Monocyte (primary cell): Measurements from ENCODE around the genes GIMAP2, NOS3, TMUB1 and AGAP3.

DNA sequence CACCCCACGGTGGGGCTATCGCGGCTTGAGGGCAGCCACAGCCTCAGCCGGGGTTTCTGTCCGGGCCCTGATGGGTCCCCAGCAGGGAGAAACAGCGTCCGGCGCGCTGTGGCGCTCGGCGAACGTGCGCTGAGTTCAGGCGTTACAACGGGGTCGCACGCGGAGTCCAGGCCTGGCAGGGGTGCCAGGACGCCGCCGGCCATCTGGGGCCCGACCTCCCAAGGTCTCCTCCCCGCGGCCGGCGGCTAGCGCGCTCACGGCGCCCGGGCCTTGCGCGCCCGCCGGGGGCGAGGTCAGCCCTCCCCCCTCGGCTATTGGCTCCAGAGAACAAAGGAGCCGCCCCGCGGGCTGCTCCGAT lies 307 bp upstream of the ZNF775 start:
- PRO-cap, 2 experiments: peak in 2 of 2 experiments; most common minus-strand start position 223 of the sequence (in 2)

DNA sequence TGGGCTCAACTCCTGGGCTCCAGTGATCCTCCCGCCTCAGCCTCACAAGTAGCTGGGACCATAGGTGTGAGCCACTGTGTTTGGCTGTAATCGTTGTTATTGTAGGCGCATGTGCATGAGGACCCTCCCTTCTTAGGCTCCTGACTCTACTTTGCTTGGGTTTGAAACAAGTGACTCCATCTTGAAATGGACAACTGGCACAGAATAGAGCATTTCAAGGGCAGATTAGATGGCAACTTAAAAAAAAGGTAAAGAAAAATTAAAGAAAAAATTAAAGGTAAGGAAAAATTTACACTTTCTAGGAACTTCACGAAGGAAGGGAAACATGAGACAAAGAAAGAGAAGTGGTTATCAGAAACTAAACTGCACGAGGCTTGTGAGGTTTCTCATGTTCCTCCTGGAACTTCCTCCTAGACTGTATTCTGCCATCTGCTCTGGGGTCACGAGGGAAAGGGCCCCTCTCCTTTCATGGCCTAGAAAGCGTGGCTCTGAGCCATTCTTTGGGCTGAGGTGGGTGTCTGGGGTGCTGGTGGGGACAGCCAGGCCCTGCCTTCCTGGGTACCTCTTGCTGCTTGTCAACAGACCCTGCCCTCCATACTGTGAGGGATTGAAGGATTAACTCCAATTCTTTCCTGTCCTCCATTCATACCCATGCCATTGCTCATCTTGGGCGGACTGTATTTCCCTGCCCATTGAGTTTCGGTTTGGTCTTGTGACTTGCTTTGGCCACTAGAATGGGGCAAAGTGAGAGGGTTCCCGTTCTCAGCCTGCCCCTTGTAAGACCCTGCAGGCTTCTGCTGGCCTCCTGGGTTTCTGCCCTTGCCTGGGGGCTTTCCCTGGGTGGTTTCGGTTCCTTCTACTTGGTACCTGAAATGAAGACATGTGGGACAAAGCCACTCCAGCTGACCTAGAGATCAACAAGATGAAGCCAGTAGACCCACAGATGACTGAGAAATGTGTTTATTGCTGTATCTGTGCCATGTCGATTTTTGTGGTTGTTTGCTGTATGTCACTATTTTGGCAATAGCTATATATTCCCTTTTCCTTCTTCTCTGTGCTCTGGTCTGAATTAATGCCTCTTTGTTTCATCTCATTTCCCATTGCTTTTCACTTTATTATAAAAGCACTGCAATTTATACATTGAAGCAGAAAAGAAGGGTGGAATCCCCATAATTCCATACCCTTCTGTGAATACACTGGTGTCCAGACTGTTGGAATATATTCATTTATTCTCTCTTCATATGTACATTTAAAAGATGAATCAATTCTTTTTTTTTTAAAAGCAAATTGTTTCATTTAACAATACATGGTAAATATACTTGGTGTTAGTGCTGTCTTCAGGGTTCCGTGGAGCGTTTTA lies 14.9 kb upstream of the GIMAP8 start:
- PRO-cap, 2 experiments: no peak in any of the 2 experiments

GRCh38 chr7:150477295-150478133 lies 27.1 kb downstream of the GIMAP8 start:
- PRO-cap, 2 experiments: no peak in any of the 2 experiments

GRCh38 chr7:150502578-150503067 lies 12.0 kb upstream of the GIMAP7 start:
- PRO-cap, 2 experiments: no peak in any of the 2 experiments

- PRO-cap, 2 experiments: no peak in any of the 2 experiments
Observed at GRCh38 chr7:150685434-150685996, at the start of gene GIMAP2. Gene GIMAP2 (plus strand): TSS chr7:150685706.

- PRO-cap, 2 experiments: no peak in any of the 2 experiments
Observed at GRCh38 chr7:150732000-150732389, 5.2 kb upstream of the GIMAP5 start.

- PRO-cap, 2 experiments: no peak in any of the 2 experiments
Observed at GRCh38 chr7:150743472-150744043, 6.3 kb downstream of the GIMAP5 start.

DNA sequence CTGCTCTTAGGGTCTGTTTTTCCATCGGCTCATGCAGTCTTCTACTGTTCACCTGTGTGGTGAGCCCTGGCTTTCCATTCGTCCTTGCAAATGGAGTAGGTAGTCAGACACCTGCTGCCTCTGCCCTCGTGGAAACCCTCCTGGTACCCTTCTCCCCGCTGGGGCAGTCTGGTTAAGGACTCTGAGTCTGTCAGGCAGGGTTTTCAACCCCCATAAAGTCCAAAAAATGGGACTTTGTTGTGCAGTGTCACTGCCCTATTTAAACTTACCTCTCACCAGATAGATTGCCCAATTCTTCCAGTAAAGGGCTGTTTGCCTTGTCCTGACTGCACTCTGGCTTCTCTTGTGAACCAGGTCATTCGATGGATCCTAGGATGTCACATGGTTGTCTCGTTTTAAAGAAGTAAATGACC lies 22.2 kb downstream of the TMEM176B start:
- PRO-cap, 2 experiments: no peak in any of the 2 experiments

- PRO-cap, 2 experiments: no peak in any of the 2 experiments
Observed at GRCh38 chr7:150780156-150780990, 19.8 kb downstream of the TMEM176B start.

- PRO-cap, 2 experiments: no peak in any of the 2 experiments
Observed at GRCh38 chr7:150781872-150782422, 18.2 kb downstream of the TMEM176B start.

DNA sequence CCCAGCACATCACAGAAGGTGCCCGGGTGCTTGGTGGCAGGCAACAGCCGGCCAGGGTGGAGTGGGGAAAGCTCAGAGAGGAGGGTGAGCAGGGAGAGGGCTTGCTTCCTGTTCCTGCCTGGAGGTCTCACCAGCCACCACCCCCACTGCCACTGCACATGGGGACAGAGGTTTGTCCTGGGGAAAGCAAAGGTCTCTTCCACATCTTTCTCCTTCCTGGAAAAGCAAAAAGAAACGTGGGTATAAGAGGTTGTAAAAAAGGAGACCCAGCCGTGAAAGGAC lies 320 bp downstream of the AOC1 start:
- PRO-cap, 2 experiments: no peak in any of the 2 experiments

DNA sequence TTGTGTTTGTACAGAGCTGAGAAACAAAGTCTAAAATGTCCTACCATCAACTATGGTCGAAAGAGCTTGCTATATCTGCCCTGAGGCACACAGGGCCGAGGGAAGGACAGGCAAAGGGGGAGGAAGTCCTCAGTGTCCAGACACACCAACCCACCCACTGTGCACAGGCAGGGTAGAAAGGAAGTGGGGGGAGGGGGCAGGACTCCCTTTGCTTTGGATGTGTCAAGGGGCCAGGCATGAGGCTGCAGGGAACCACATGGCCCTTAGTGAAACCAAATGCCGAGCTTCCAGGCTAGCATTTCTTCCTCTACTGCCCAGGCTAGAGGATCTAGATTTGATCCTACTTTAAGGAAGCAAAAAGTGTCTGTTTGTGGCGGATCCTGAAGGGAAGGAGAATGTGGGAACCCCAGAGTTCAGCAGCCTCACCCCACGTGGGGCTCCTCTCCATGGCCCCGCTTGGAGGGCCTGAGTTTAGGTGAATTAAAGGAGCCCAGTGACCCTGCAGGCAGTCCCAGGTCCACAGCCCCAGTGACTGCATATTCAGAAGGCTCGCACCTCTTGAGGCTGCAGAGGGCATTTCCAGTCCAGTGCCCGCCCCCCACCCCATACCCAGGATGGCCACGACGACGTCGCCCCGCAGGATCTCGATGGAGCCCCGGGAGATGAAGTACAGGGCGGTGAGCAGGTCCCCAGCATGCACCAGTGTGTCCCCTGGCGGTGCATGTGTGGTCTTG lies 28.4 kb downstream of the KCNH2 start:
- PRO-cap, 2 experiments: no peak in any of the 2 experiments

- PRO-cap, 2 experiments: no peak in any of the 2 experiments
Observed at GRCh38 chr7:150990524-150991391, at the start of gene NOS3. Gene NOS3 (plus strand): TSS chr7:150991017.

- PRO-cap, 2 experiments: no peak in any of the 2 experiments
Observed at GRCh38 chr7:150993248-150994022, 2.6 kb downstream of the NOS3 start.

- PRO-cap, 2 experiments: no peak in any of the 2 experiments
Observed at GRCh38 chr7:151008506-151009515, 15.5 kb downstream of the ATG9B start.

DNA sequence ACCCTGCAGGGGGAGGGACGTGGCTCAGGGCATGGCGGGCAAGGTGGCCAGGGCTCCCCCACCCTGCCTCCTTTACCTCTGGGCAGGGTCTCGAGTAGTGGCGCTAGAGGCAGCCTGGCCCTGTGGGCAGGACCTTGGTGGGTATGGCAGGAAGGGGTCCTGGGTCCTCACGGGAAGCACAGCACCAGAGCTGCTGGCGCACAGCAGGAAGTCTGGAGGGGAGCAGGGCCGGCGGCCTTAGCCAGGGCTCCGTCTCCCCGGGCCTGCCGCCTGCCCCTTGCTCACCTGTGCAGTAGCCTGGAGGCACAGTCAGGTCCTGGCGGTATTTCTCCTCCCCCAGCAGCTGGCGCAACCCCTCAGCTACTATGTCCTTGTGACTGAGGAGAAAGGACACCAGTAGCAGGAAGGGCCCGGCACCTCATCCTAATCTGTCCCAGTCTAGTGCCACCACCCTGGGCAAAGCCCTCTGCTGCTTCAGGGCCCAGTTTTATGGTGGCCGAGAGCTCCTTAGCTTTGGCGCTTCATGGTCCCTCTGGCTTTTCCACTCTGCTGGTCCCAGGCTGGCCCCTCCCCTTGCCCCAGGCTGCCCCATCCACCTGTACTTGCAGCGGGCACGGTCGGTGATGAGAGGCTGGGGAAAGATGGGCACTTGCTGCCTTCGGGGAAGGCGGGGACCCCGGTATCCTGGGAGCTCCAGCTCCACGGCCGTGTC lies 3.4 kb downstream of the FASTK start:
- PRO-cap, 2 experiments: no peak in any of the 2 experiments

DNA sequence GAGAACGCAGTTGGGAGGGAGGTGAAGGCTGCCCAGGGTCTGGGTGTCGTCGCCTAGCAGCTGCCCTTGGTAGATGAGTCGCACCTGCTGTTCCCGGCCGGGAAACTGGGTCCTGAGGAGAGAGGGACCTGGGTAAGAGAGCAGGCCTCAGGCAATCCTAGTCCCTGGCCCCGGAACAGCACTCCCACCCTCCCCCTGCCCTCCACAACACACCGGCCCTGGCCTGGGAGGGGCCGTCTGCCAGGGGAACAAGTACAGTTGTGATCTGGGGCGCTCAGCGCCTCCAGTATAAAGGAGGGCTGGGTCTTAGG lies 1.1 kb upstream of the FASTK start:
- PRO-cap, 2 experiments: no peak in any of the 2 experiments

DNA sequence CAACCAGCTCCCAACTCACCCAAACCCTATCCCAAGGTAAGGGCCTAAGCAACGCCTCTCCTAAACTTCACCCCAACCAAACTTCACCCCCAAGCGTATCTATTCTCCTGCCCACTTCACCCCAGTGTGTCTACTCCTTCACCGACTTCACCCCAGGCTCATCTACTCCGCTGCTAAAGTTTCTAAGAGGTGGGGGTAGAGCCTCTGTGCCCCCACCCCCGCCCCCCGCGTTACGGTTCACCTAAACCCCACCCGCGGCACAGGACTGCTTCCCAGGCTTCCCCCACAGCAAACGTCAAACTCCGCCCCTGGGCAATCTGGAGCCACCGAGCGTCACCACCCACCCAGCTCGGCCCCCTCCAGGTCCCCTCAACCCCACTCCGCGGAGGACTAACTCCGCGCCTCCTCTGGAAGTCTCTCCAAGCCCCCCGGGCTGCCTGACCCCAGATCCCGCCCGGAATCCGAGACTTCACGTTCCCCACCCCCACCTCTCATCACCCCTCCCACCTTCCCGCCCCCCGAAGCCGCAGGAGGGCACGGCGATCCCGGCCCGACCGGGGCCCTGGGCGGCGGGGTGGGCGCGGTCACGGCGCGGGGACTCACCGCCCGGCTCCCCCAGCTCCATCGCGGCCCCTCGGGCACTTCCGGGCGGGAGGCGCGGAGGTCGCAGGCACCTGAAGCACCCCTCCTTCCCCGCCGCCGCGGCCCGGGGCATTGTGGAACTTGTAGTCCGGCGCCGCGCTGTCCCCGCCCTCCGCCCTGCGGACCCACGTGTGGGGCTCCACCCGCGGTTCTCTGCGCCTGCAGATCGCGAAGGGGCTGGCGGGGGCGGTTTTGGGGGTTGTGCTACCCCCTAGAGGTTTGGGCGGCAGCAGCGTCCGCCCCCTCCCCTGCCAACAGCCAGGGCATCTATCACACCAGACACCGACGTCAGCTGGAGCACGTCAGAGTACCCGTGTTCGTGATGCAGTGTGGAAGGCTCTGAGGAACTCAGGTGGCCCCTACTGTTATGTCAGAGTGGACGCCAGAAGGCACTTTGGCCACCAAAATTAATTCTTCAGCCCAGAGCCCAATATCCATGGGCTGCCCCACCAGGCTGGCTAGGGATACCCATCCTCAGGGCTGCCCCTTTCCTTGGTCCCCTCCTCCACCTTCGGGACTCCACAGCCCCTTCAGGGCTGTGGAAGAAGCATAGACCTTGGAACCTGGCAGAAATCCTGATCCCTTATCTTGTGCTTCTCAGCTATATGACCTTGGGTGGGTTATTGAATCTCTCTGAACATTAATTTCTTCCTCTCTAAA lies at the start of gene TMUB1:
Gene TMUB1 (minus strand): TSS at position 663 of the 1,302 bp plus-strand sequence.
- PRO-cap, 2 experiments: peak in 2 of 2 experiments; most common plus-strand start position 393 of the sequence (in 1); most common minus-strand start position 294 of the sequence (in 2)

- PRO-cap, 2 experiments: peak in 2 of 2 experiments; most common plus-strand start chr7:151086475 (in 2); most common minus-strand start chr7:151086213 (in 2)
Observed at GRCh38 chr7:151085770-151086814, at the start of gene AGAP3. Gene AGAP3 (plus strand): TSS chr7:151086475.

GRCh38 chr7:151088365-151088588 lies 2.0 kb downstream of the AGAP3 start:
- PRO-cap, 2 experiments: peak in 2 of 2 experiments; most common plus-strand start chr7:151088498 (in 1); most common minus-strand start chr7:151088473 (in 1)